Placental pericyte (primary cell): Measurements from ENCODE around the genes SREBF1, ATPAF2 and MIEF2.

DNA sequence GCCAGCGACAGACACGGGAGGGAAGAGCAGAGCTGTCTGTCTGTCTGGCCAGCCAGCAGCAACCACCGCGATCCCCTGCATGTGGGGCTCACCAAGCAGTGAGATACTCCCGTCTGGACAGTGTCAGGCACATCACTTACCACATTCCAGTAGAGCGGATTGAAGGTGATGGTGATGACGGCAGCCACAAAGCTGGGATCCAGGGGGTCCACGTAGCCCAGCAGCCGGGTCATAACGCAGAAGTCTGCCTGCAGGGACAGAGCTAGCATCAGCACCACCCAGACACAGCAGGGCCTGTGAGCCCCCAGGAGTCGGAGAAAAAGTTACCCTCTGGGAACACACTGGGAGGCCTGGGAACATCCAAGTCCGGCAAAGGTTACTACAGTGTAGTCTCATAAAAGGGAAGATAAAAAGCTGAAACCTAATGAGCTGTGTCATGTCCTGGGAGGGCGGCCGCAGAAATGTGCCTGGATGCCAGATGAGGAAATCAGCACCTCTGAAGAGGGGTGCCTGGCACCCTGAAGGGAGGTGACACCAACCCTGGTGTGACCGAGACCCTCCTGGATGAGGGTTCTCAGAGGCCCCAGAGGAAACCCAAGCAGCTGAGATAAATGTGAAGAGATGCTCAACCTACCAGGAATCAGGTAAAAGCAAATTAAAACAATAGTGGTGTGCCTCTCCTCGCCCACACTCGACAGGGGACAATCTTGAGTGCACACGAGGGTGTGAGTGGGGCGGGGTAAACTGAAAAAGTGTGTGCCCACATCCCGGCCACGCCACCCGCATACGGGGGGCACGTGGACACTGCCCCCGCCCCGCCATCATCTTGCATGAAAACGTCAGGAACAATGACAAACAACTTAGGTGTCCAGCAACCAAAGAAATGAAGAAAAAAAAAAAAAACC is 14.5 kb downstream of the PEMT start:
- CAGE, long polyA plus RNA: no peak

GRCh38 chr17:17592820-17593398 is 1.4 kb upstream of the PEMT start:
- CAGE, long polyA plus RNA: no peak

DNA sequence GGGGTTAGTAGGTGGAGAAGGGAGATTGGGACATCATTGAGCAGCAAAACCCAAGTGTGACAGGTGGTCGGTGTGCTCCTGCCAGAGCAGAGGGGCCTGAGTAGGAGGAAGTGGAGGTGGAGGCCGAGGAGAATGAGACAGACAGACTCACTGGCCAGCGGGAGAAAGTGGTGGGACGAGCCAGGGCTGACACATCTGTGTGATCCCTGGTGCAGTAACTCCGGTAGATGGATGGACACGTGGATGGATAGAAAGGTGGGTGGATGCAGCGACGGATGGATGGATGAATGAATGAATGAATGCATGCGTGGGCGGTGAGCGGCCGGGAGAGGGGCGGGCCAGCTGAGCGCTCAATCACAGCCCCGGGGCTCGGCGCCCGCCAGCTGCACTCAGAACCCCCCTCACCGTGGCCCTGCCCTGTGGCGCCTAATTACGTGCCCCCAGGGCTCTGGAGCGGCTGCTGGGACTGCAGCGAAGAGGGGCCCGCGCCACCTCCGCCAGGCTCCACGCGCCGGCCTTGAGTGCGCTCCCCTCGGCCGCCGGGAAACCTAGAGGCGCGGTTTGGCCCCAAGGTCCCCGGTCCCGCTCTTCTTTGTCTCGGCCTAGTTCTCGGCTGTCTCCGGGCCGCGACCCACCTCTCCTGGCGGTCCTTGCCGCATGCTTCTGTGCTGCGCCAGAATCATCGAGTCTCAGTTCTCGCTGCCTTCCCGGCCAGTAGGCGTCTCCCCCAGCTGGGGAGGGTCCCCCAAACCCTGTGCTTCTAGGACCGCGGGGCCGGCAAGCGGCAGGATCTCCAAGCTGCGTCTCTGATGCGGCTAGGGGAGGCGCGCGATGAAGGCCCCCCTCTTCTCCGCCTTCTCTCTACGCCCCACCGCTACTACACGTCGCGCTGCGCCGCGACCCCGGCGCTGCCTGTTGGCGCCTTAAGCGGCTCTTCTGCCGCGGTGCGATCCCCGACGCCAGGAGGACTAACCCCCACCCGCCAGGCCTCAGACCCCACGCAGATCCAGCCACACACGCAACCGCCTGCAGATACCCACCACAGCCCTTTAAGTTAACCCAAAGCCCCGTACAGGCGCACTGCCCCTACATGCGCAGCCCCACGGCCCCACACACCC is 41.1 kb downstream of the RAI1 start:
- CAGE, long polyA plus RNA: no peak

GRCh38 chr17:17774229-17774989 is 62.4 kb downstream of the SREBF1 start:
- CAGE, long polyA plus RNA: no peak

DNA sequence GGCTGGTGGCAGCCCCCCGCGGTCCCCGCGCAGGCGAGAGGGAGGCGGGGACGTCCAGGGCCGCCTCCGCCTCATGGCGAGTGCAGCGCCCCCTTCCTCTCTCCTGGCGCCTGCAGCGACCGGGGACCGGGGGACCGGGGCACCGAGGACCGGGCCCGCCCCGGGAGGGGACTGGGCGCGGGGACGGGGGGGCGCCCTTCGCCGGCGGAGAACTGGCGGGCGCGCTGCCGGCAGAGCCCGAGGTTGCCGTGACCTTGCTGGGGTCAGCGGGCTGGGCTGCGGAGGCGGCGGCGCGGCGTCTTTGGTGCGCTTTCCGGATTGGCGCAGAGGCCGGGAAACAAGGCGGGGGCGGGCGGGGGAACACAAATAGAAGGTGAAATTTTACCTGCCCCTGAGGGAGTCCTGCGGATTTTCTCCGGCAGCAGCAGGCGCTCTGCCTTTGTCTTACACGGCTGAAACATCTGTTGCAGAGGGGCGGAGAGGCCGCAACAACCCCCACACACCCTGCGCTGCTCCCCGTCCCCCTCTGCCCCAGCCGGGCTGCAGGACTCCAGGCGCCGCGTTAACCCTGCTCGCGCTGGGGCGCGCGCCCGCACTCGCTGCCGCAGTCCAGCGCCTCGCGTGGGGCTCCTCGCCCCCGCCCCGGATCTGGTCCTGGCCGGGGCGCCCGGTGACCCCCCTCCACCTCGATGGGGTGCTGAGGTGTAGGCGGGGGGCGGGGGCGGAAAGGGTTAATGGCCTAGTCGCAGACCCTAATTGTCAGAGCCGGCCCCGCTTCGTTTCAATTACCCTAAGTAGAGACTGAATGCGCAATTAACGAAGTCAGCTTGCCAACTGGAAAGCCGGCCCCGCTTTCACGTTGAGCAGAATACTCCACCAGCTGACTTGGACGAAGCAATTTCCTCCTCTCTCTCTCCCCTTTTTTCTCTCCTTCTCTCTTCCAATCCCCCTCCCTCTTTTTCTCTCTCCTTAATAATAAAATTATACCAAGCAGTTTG is 53.4 kb downstream of the SREBF1 start:
- CAGE, long polyA plus RNA: no peak

DNA sequence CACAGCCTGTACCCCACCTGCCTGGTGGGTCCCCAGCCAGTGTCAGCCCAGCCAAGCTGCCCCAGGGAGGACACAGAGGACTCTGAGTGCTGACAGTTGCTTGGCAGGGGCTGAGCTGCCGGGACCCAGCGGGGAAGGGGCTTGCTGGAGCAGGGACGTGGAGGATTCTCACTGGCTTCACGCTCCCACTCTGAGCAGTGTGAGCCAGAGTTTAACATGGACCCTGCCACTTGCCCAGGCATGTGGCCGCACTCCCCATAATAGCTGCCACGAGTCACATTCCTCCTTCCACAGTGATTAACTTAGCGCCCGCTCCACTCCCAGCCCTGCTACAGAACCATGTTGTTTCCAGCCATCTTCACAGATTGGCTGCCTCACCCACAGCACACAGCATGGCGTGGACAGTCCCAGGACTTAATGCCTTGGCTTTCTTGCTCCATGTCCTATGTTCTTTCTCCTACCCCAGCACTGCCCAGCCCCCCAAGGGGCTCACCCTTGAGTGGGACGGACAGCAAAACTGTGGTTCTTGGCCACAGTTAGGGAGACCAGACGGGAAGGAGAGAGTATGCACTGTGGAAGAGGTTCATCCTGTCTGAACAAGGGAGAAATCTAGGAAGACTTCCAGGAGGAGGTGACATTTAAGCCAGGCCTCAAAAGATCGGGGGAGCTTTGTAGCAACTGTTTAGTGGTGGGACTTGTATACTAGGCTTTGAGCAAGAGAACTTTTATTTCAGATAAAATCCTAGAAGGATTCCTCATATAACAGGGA is 31.0 kb downstream of the SREBF1 start:
- CAGE, long polyA plus RNA: no peak

- CAGE, long polyA plus RNA: no peak
Measured at GRCh38 chr17:17811833-17812617, 24.8 kb downstream of the SREBF1 start.

DNA sequence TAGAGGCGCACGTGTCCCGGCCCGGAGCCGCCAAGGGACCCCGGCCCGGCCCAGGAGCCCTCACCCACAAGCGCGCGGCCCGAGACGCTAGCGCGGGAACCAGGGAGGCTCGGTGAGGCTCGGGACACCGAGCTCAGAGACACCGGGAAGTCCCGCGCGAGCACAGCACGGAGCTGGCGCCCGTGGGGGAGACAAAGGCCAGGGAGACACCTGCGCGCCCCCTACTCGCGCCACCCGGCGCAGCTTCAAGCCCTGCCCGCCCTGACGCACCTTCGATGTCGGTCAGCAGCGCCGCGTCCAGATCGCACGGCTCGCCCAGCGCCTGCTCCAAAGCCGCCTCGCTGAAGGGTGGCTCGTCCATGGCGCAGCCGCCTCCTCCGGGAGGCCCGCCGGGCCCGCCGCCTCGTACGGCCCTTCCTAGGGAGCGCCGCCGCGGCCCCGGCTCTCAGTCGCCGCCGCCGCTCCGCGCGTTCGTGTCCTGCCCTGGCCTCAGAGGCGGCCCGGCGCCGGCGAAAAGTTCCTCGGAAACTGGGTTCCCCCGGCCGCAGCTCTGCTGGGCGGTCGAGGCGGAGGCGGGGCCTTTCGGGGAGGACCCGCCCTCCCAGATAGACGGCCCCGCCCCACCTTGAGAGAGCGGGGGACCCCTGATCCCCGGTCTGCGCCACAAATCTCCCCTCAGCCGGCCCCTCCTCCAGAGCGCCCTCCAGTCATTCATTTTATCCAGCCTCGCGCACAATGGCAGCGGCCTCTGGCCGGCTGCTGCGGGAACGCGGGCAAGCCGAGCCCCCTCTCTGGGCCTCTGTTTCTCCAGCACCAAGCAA is at the start of gene SREBF1:
Gene SREBF1, minus strand, starts transcription at position 530 of the 821 bp plus-strand sequence.
- CAGE, long polyA plus RNA: no peak

DNA sequence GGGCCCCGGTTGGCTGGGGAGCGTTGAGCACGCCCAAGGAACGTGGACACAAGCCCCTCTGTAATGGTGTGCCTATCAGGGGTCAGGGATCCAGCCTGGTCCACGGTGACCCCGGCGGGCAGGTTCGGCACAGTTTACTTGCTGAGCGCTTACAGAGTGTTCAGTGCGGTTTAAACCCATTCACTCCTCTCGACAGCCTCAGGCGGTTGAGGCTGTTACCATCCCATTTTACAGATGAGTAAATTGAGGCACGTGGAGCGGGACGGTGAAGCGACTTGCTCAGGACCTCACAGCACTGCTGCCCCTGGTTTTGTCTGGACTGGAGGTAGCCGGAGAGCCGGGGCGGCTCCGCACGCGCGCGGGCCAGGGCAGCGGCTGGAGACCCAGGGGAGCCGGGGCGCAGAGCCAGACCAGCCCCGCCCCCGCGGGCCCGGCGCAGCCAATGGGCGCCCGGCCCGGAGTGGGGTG is 3.0 kb upstream of the SREBF1 start:
- CAGE, long polyA plus RNA: no peak

GRCh38 chr17:17877478-17878458 is 41.0 kb upstream of the SREBF1 start:
- CAGE, long polyA plus RNA: no peak

DNA sequence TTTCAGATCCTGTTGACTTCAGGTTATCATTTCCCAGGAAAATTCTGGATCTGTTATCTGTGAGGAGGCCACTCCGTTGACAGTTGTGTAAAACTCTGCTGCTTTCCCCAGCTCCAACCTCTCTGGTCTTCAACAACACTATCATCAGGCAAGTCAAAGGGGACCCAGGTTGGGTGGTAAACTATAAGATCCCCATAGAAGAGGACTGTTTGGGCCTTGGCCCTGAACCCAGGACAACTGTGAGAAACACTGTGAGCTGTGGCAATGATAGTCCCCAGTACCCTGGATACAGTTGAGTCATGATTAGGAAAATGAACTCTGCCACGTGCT is 1.1 kb downstream of the DRC3 start:
- CAGE, long polyA plus RNA: no peak

- CAGE, long polyA plus RNA: no peak
Measured at GRCh38 chr17:18038774-18039257, at the start of gene ATPAF2. TSS of gene ATPAF2 (minus strand) at chr17:18039168.

DNA sequence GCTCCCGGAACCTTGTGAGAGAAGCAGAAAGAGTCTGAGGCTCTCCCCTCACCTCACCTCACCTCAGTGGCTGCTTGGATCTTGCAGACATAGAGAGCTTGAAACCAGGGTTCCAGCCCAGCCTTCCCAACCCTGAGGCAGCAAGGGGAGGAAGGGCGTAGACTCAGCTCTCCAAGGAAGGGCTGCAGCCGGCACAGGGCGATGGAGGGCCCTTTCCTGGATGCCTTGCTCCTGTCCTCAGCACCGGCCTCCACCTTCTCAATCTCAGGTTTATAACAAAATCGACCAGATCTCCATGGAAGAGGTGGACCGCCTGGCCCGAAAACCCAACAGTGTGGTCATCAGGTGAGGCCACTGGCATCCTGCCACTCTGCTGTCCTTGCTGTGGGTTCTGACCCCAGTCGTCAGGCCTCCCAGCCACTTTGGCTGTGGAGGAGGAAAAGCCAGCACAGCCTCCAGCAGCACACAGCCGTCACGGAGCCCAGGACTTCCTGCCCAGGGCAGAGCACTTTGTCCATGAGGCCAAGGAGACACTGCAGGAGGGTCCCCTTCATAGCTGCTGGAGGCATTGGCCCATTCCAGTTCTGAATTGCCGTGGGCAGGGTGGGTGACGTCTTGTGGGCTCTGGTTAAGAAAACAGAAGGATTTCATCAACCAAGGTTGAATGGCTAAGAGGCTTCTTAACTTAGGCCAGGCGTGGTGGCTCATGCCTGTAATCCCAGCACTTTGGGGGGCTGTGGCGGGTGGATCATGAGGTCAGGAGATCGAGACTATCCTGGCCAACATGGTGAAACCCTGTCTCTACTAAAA is 6.7 kb upstream of the MYO15A start:
- CAGE, long polyA plus RNA: no peak

DNA sequence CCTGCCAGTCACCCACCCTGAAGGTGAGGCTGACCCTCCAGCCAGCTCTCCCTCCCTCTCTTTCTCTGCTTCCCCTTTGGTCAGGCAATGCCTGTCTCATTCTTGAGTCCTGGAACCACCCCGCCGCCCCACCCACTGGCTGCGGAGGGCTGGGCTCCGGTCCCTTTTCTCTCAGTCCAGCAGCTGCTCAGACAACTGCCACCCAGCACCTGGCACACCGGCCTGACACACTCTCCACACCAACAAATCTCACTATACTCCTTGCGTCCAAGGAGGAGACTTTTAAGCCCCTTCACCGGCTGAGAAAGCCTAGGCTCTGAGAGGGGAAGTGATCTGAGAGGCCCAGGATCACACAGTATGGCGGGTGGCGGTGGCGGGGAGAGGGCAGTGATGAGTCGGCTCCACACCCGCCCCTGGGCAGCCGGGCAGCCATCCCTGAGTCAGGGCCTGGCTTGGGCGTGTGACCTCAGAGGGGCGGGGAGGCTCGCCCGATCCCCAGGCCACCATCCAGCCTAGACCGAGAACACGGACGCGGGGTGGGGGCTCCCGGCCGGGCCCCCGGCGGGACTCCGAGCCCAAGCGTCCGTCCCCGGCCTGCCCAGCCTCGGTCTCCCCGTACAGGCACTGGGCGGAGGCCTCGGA is 589 bp downstream of the FLII start:
- CAGE, long polyA plus RNA: no peak

DNA sequence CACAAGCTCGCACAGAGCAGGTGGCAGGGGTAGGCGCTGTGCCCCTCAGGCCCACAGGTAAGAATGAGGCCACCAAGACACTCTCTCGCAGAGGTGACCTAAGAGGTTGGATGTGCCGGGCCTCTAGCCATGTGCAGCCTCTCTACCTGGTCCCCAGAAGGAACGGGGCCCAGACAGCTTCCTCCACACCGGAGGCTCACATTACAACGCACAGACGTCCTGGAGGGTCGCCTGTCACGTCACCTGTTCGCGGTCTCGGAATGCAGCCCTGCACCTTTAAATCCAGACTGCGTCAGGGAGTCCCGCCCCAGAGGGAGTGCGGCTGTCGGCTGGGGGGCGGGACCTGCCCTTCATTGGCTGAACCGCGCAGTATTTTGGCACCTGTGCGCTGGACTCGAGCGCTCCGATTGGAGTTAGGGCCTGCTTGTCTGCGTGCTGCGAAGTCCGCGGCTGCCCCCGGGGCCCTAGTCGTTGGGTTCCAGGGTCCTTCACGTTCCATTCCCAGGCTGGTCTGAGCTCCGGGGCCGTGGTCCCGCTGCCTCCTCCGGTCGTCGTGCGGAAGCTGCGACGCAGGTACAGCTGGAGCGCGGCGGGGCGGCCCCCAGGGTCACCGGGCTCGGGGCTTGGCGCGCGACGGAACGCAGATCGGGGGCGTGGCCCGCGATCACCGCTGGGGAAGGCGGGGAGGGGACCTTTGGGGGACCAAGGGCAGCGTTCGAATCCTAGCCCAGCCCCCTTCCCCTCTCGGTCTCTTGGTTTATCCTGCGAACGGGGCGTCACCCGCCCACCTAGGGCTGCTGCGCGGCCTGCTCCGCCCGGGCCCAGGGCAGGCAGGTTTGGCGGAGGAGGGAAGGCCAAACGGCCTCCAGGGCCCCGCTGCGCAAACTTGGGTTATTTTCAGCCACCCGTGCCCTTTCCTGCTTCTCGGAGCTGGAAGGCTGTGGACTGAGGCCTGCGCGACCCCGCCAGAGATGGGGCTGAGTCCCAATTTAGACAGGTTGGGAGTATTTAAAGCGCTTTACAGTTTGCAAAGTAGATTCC is at the start of gene MIEF2:
Gene MIEF2, plus strand, starts transcription at position 498 of the 1,041 bp plus-strand sequence.
- CAGE, long polyA plus RNA: no peak

DNA sequence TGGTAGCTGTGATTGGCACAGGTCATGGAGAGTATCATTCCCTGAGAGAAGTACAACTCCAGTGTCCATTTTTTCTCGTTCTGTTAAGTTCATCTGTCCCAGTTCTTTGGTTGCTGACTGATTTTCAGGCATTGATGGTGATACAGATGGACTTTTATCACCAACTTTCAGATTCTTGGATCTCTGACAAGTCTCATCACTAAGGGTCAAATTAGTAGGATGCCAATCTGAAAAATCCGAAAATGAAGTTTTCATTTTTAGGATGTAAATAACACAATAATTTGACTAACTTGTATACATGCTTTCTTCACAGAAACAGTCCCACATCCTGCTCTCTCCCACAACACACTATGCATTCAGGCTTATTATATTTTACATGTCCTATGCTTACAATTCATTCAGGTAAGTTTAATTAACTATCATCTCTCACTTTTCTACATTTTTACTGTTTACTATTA is 34.1 kb downstream of the TBC1D28 start:
- CAGE, long polyA plus RNA: no peak

- CAGE, long polyA plus RNA: no peak
Measured at GRCh38 chr17:19003664-19004628, 618 bp downstream of the FAM83G start.

- CAGE, long polyA plus RNA: no peak
Measured at GRCh38 chr17:19189964-19190522, 47.1 kb upstream of the EPN2 start.

DNA sequence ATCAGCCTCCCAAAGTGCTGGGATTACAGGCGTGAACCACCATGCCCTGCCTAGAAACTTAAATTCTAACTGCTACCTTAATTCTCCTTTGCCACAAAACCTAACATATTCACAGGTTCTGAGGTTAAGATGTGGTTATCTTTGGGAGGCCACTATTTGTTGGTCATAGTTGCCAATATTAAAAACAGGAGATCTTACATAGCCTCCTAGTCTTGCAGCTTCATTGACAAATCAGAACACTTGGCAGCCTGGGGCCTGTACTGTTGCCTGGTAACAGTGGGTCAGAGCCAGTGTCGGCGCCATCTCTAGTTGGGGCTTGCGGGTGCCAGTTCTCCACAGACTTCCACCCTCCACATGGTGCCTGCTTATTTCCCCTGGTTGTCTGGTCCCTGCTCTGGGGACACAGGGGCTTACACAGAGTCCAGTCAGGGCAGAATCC is 13.2 kb downstream of the EPN2 start:
- CAGE, long polyA plus RNA: no peak

DNA sequence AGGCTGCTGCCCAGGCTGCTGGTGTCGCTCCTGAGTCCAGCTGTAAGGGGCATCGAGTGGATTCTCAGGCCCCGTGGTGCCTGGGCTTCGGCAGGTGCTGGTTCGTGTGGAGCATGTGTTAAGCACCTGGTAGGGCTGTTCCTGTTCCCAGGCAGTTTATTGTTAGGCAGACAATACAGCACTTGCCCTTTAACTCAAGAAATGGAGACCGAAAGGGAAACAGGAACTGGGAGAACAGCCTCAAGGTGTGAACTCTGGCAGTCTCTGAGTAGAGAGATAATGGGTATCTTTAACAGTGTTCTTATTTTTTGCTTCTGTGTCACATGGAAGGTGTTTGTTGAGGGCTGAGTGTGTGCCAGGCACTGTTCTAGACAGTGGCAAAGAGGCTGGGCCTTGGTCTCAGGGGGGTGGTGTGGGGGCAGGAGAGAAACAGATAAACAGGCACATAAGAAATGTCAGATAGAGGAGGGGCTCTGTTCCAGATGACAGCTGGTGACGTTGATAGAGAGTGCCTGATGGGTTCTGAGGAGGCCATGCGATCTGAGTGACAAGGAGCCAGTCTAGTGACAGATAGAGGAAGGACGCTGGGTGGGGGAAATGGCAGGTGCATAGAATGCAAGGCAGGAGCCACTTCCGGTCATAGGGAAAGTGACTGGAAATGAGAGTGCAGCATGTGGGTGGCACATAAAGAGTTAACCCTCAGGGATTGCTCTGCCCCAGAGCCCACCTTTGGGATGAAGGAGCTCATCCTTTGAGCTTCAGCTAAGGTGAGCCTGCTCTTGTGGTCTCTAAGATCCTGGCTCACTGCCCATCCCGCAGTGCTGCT is 33.8 kb downstream of the EPN2 start:
- CAGE, long polyA plus RNA: no peak